Peripheral blood mononuclear cell (primary cell): ENCODE data around the gene RLN1.

GRCh38 chr9:3088172-3088644 lies 244.3 kb upstream of the PUM3 start:
- PRO-cap, 8 experiments = no peak in any of the 8 experiments

DNA sequence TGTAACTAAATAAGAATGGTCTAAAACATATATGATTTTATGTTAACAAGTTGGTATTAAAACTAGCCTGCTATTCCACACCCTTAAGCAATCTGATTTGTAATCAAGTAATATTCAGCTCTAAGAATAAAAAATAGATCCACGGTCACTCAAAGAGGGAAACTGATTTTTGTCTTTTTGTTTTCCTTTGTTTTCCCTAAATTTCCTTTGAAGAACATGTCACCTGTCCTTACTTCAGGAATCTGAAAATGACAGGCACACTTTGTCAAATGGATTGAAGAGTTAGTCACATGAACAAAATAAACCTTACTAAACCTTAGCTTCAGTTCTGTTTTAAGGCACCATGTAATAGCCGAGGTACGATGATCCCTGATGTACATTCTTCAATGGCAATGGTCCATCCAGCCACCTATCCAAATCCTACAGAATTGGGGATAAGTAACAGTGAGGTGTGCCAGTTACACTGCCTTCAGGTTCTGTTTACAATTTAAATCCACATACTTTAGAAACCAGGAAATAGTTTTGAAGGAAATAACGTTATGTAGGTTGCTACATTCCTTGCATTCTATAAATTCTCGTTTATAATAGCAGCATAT lies 302.2 kb downstream of the RFX3 start:
- PRO-cap, 8 experiments = no peak in any of the 8 experiments

DNA sequence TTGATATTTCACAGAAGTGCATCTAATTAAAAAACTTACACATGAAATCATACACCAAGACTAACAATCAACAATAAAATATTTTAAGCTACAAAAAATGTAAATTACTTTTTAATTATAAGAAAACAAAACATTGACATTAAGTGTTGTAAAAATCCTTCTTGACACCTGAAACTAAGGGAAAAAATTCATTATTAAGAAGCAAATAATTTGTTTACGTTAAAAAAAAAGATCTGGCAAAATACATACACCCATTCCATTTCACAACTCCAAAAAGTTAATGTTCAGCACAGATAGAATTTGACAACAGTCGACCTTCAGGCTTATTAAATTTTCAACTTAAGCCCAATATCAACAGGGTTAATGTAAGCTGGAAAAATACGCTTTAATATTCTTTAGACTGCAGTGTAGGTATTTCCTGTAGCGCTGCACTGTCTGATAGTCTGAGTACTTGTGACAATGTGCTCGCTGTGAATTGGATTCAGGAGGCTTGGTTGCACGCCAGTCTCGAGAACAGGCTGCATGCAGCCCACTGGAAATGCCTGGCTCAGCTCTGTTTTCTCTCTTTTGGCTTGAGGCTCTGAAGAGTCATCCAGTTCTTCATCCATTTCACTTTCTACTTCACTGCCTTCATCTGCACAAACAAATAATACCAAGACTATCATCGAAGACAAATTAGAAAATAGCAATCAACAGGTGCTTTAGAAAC lies 301.0 kb downstream of the RFX3 start:
- PRO-cap, 8 experiments = no peak in any of the 8 experiments

DNA sequence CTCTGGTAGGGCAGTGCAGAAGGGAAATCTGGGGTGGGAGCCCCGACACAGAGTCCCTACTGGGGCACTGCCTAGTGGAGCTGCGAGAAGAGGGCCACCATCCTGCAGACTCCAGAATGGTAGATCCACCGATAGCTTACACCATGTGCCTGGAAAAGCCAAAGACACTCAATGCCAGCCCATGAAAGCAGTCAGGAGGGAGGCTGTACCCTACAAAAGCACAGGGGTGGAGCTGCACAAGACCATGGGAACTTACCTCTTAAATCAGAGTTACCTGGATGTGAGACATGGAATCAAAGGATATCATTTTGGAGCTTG lies 263.7 kb upstream of the RFX3 start:
- PRO-cap, 8 experiments = no peak in any of the 8 experiments

DNA sequence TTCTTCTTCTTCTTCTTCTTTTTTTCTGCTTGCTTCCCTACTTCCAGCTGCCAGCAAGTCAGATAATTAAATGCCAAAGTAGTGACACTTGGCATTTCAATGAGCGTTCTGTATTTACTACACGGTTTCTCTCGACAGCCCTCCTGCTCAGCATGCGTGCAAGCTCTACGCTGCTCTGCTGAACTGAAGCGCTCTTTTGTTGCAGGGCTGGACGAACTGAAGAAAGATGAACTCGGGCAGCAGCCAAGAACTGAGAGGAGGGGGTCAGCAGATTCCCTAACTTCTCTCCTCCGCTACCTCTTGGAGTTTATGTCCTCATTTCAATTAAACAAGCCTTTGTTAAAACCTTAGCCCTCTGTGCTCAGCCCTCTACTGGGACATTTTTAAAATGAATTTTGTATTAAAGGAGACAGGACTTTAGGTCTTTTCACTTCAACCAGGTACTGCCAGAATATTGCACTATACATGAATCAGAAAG lies 319.0 kb downstream of the GLIS3 start:
- PRO-cap, 8 experiments = no peak in any of the 8 experiments

GRCh38 chr9:4104181-4104982 lies 195.5 kb downstream of the GLIS3 start:
- PRO-cap, 8 experiments = no peak in any of the 8 experiments

GRCh38 chr9:4297366-4298451 lies 2.2 kb downstream of the GLIS3 start:
- PRO-cap, 8 experiments = peak in 8 of 8 experiments; most common plus-strand start chr9:4298120 (in 6); most common minus-strand start chr9:4297938 (in 5)

GRCh38 chr9:4495595-4495979 lies 5.3 kb downstream of the SLC1A1 start:
- PRO-cap, 8 experiments = no peak in any of the 8 experiments

DNA sequence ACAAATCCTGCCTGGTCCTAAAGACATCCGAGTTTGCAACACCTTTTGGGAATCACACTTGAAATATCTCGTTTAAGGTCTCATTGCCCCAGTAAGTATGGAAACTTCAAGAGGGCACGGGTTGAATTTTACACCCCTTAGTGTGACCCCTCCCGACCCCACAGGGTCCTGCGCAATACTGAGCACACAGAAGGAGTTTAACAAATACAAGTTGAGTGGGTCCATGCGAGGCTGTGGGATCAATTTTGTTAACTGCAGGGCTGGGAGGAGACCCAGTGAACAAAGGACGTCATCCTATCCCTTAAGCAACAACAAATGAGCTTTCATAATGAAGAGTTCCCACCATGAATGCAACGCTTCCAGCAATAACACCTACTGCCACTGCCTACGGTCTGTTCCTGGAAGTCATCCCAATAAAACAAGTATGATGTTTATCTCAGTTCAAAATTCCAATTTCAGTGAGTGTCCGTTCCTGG lies 66.0 kb upstream of the PLPP6 start:
- PRO-cap, 8 experiments = no peak in any of the 8 experiments

GRCh38 chr9:4626379-4626967 lies 35.6 kb upstream of the PLPP6 start:
- PRO-cap, 8 experiments = no peak in any of the 8 experiments

DNA sequence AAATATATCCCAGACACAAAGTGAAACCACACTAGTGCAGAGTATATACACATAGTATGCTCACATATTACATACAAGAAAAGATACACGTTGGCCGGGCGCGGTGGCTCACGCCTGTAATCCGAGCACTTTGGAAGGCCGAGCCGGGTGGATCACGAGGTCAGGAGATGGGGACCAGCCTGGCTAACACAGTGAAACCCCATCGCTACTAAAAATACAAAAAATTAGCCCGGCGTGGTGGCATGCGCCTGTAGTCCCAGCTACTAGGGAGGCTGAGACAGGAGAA lies 1.5 kb downstream of the AK3 start:
- PRO-cap, 8 experiments = peak in 1 of 8 experiments; most common minus-strand start position 164 of the sequence (in 1)

DNA sequence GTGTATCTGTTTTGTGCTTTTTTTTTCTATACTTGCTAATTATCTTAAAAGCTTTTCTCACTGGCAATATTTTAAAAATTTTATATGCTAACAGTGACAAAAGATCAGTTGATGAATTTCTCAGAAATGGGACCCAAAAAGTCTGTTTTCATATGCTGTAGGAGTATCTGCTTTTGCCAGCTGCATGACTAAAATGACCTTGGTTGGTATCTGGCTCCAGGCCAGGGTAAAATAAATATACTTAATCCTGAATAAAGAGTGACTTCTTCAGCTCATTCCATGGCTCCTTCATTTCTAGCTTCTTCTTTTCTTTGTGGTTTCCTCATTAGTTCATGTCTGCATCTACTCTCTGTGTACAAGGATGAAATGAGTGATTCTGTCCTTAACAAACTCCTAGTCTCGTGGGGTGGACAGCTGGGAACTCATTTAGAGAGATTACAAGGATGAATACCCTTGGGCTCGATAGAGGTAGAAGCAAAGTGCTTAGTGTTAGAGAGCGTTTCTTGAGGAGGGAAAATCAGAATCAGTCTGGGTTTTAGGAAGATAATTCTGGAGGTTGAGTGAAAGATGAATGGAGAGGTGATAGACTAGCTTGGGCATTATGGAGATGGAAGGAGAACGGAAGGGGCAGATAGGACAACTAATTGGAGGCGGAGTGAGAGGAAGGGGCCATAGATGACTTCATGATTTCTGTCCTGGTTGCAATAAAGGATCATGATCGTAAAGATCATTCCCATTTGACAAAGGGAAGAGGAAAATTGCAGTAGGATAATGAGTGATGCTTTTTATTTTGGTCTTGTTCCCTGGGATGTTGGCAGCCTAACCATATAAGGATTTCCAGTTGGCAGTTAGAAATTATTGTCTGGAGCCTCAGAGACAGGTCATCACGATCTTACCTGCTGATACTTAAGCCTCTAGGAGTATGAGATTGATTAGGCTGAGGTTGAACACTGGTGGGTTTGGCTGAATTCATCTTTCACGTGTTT lies 36.2 kb downstream of the RCL1 start:
- PRO-cap, 8 experiments = no peak in any of the 8 experiments

- PRO-cap, 8 experiments = no peak in any of the 8 experiments
These were observed 49.4 kb downstream of the RCL1 start for GRCh38 chr9:4841942-4842645.

- PRO-cap, 8 experiments = no peak in any of the 8 experiments
These were observed 51.8 kb downstream of the RCL1 start for GRCh38 chr9:4844435-4844955.

DNA sequence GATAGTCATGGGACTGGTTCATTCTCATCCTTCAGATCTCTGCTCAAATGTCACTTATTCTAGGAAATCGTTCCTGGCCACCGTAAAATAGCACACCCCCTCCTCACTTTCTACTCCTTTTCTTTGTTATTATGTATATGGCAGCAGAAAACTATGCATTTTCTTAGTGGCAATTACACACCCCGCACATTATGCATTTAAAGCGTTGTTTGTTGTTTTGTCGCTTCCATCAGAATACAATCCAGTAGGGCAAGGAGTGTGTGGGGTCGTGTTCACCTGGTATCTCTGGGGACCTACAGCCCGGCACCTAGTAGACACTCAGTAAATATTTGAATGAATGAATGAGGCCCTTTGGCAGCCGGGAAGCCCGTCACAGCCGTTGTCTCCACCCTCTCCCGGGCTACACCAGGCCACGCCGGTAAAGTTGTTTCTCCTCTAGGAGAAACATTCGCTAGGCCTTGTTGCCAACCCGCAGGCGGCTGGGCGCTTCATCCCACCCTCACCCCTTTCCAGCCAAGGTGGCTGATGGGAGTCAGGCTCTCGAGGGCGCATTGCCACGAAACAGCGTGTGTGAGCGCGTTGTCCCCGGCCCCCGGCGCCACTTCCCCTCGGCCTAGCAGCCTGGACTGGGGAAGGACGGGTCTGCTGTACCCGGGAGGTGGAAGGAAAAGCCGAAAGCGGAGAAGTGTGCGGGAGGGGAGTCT lies 917 bp upstream of the JAK2 start:
- PRO-cap, 8 experiments = peak in 3 of 8 experiments; most common minus-strand start position 673 of the sequence (in 2)

GRCh38 chr9:5105007-5105823 lies 80.2 kb downstream of the INSL6 start:
- PRO-cap, 8 experiments = no peak in any of the 8 experiments

- PRO-cap, 8 experiments = no peak in any of the 8 experiments
These were observed at the start of gene RLN1 for GRCh38 chr9:5339677-5339968. RLN1 (minus strand) TSS chr9:5339876.

DNA sequence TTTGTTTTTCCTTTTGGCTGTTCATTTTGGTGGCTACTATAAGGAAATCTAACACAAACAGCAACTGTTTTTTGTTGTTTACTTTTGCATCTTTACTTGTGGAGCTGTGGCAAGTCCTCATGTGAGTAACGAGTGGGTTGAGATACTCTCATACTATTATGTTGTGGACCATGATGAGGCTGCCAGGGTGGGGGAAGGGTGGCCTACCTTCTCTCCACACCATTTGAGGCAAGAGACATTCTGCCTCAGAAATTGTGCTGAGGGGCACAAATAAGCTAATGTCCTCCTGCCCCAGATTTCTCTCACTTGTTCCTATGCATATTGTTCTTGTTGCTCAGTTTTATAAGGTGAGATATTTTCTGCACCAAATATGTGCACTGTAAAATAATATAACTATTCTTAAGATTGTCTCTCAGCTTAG lies 362 bp downstream of the PDCD1LG2 start:
- PRO-cap, 8 experiments = no peak in any of the 8 experiments

GRCh38 chr9:5558048-5558671 lies 47.8 kb downstream of the PDCD1LG2 start:
- PRO-cap, 8 experiments = peak in 1 of 8 experiments; most common plus-strand start chr9:5558559 (in 1); most common minus-strand start chr9:5558343 (in 1)

DNA sequence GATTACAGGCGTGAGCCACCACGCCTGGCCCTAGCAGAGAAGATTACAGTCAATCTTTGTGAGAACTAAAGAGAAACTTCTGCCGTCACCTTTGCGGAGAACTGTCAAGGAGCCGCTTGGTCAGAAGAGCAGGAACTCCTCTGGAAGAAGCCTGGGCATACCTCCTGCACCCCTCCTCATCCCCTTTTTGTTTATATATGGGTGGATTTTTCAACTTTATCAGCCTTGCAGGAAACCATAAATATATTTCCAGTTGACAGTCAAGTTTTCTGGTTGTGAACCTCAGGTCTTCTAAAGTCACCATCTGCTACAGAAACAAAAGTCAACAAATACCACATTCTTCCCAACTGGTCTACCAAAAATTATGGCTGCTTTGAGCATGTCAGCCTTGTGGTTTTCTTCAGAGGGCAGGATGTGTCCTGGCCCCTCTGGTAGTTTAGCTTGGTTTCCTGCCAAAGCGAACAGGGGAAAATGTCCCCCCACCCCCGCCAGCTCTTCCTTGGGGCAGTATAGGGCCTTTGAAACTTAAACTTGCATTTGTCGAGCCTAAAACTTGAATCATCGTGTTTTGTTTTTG lies 11.7 kb upstream of the ERMP1 start:
- PRO-cap, 8 experiments = no peak in any of the 8 experiments